Cerebellum (tissue), 5 donors: ENCODE measurements around a stretch of chr18.

GRCh38 chr18:47716598-47717166 lies 213.8 kb downstream of the SMAD2 start:
- PRO-cap, 3 experiments = no peak in any of the 3 experiments
- RAMPAGE, long total RNA = no peak

GRCh38 chr18:47756360-47756787 lies 174.1 kb downstream of the SMAD2 start:
- PRO-cap, 3 experiments = no peak in any of the 3 experiments
- RAMPAGE, long total RNA = no peak

DNA sequence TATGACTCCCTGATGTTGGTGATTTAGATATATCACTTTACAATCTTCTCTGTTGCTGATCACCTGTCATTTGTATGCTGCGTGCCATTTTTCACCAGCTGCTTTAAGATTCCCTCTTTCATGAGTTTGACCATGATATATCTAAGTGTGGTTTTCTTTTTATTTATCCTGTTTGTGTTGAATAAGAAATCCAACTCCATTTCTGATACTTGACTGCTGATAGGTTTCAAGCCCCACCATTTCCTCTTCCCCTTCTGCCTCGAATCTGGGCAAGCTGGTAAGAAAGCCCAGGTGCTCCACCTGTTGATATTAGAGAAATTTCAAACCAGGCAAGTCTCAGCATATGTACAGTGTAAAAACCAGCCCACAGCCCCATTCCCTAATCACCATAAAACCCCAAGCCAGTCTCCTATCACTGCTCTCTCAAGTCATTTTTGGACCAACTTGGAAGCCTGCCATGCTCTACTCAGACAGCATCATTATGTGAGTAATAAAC lies 46.7 kb downstream of the SMAD2 start:
- PRO-cap, 3 experiments = no peak in any of the 3 experiments
- RAMPAGE, long total RNA = no peak

DNA sequence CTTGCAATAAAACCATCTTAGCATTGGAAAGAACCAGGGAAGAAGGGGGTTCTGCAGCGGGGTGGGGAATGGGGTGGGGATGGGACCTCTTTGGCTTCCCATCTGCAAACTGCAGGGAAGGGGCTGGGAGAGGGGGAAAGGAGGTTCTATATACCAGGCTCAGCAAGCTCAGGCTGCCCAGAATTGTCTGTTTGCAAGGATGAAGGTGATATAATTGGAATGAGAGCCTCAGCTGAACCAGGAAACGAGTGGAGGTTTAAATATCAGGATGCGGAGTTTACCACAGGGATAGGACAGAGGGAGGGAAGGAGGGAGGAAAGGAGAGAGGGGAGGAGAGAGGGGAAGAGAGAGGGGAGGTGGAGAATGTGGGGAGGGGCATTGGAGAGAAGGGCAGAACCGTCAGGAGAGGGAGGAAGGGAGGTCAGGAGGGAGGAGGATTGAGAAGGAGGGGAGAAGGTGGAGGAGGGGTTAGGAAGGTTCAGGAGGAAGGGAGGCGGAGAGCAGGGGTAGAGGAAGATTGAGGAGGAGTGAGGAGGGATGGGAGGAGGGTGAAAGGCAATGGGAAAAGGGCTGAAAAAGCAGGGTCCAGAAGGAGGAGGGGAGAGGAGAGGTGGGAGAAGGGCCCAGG lies 176.4 kb upstream of the SMAD2 start:
- PRO-cap, 3 experiments = no peak in any of the 3 experiments
- RAMPAGE, long total RNA = no peak

- PRO-cap, 3 experiments = no peak in any of the 3 experiments
- RAMPAGE, long total RNA = no peak
Observed at GRCh38 chr18:48136120-48136355, 205.6 kb upstream of the SMAD2 start.

DNA sequence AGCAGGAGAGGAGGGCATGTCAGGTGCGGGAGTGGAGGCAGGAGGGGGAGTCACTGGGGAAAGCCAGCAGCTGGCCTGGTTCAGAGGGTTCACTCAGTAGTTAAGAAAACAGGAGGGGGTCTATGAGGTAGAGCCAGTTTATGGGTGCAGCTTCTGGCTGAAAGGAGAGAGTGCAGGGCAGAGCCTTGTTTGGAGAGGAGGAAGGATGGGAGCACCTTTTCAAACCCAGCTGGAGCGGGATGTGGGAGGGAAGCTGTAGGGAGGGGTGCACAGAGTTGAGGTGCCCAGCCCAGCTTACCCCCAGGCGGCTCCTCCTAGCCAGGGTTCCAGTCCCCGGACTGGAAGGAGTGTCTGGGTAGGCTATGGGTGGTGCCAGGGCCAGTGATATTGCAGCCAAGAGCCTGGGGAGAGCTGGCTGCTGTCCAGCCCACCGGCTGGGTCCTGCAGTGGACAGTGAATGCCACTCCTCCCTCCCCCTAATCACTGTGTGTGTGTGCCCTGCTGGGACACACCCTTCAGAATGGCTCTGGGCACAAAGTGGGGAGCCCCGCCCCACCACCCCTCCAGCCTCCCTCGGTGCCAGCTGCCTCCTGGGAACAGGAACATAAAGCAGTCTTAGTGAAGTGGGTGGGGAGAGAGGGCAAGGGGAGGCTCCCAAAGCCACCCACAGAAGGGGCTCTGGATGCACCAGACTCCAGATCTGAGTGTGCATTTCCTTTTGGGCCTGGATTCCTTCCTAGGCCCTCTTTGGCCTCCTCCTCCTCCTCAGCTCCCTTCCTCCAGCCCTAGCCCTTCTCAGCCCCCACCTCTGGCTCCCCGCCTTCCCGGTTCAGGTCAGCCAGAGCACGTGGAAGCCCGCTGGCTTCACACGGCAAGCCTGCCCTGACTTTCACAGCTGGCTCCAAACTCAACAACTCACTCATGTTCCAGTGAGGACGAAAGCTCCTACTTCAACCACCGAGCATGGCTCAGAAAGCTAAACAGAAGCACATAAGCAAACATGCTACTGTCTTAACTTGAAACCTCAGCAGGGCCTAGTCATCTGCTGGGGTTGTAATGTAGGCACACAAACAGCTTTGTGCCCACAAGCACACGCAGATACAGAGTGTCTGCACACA lies 209.0 kb upstream of the SMAD2 start:
- PRO-cap, 3 experiments = no peak in any of the 3 experiments
- RAMPAGE, long total RNA = no peak

- PRO-cap, 3 experiments = no peak in any of the 3 experiments
- RAMPAGE, long total RNA = no peak
Observed at GRCh38 chr18:48164979-48165923, 234.8 kb upstream of the SMAD2 start.

GRCh38 chr18:48167810-48168257 lies 237.4 kb upstream of the SMAD2 start:
- PRO-cap, 3 experiments = no peak in any of the 3 experiments
- RAMPAGE, long total RNA = no peak

DNA sequence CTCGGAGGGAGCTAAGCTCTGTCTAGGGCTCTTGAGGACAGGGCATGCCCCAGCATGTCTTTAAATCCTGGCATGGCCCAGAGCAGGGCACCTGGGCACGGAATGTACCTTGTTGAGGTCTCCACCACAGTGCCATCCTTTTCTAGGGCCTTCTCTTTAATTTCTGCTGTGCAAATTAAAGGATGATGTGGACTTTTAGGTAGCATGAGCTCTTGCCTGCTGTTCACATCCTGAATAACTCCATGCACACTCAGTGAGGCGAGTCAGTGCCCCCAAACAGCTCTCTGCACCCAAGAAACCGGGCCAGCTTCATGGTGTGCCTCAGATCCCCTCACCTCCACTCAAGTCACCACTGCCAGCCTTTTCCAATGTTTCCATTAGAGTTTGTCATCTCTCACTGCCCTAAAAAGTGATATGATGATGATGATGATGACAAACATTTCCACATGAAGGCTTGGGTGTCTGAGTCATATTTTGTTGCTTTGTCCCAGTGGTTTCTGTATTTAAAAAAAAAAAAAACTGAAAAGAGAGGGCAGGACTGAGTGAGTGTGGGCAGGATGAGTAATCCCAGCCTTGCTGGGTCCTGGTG lies 78.9 kb downstream of the ZBTB7C start:
- PRO-cap, 3 experiments = no peak in any of the 3 experiments
- RAMPAGE, long total RNA = no peak

DNA sequence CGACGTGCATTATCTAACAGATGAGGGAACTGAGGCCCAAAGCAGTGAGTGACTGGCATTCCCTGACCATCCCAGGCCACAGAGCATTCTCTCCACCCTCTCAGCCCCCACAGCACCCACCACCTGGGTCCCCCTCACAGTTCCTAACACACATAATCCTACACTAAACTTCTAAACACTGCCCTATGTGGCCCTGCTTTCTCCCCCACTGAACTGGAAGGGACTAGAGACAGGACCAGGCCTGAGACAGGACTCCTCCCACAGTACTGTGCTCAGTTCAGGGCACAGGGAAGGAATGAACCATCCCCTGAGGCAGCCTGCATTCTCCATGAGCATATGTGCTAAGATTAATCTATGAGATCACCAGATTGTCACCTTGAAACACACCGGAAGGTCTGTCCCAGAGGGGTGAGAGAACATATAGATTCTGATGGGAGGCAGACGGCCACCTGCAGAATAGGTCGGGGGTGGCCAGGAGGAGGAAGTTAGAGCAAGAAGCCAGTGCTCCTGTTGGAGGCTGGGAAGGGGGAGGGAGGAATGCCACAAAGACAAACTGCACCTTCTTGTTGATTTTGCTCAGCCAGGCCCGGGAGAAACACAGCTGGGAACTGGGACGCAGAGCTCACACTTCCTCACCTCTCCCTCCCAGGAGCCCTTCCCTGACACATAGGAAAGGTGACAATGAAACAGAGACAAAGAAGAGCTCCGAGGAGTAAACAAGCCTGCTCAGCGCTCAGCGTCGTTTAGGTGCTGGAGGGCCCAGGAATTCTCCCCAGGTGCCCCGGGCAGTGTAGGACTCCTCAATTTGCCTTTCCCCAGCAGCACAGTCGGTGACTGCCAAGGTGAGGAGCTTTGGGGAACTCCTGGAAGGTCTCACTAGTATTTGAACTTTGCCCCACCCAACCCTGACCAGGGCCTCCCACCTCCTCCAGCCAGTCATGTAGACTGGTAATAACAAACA lies 52.1 kb downstream of the ZBTB7C start:
- PRO-cap, 3 experiments = no peak in any of the 3 experiments
- RAMPAGE, long total RNA = no peak

DNA sequence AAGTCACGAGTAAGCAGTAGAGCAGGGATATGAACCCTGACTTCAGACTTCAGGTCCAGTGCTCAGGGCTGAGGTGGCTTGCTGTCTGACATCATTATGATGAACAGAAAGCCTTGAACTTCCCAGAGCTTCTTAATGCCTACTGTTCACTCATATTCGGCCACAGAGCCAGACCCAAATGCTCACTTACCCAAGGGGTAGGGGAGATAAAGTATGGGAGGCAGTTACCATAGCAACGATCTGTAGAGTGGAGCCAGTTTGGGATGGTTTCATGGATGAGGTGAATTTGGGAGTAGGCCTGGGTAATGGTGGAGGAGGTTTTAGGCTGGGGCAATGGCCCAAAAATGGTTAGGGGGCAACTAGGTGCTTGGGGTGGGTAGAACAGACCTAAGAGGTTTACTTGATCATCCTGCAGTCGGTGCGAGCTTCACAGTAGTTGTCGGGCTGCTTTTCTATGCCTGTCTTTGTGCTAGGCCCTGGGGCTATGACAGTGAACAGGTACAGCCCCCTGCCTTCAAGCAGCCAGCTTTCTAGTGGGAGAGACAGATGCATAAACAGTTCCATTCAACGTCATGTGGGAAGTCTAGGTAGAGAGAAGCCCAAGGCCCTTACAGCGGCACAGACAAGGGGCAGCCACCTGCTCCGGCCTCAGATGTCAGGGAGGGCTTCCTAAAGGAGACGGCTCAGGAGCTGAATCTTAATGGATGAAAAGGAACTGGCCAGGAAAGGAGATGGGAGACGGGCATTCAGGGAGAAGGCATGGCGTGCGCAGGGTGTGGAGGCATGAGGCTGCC lies 5.7 kb downstream of the CTIF start:
- PRO-cap, 3 experiments = no peak in any of the 3 experiments
- RAMPAGE, long total RNA = no peak

DNA sequence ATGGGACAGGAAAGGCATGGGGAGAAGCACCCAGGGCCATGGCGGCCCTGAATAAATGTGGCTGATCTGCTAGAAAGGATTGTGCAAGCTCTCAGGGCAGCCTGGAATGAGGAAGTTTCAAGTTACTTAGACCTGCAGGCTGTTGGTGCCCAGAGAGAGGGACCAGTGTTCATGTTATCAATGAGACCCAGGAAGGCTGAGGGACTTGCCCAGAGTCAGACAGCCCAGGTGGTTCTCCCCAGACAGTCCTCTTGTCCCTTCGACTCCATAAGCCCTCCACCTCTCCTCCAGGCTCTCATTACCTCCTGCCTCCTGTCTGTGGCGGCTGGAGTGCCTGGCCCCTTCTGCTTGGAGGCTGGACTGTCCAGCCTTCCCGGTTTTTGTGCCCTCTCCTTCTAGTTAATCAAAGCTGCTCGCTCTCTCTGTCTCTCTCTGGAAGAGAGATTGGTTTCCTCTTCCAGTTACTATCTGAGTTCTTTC lies 123.4 kb downstream of the CTIF start:
- PRO-cap, 3 experiments = no peak in any of the 3 experiments
- RAMPAGE, long total RNA = no peak

- PRO-cap, 3 experiments = no peak in any of the 3 experiments
- RAMPAGE, long total RNA = no peak
Observed at GRCh38 chr18:48687735-48688074, 148.9 kb downstream of the CTIF start.

GRCh38 chr18:48767203-48768039 lies 183.3 kb downstream of the SMAD7 start:
- PRO-cap, 3 experiments = no peak in any of the 3 experiments
- RAMPAGE, long total RNA = no peak

DNA sequence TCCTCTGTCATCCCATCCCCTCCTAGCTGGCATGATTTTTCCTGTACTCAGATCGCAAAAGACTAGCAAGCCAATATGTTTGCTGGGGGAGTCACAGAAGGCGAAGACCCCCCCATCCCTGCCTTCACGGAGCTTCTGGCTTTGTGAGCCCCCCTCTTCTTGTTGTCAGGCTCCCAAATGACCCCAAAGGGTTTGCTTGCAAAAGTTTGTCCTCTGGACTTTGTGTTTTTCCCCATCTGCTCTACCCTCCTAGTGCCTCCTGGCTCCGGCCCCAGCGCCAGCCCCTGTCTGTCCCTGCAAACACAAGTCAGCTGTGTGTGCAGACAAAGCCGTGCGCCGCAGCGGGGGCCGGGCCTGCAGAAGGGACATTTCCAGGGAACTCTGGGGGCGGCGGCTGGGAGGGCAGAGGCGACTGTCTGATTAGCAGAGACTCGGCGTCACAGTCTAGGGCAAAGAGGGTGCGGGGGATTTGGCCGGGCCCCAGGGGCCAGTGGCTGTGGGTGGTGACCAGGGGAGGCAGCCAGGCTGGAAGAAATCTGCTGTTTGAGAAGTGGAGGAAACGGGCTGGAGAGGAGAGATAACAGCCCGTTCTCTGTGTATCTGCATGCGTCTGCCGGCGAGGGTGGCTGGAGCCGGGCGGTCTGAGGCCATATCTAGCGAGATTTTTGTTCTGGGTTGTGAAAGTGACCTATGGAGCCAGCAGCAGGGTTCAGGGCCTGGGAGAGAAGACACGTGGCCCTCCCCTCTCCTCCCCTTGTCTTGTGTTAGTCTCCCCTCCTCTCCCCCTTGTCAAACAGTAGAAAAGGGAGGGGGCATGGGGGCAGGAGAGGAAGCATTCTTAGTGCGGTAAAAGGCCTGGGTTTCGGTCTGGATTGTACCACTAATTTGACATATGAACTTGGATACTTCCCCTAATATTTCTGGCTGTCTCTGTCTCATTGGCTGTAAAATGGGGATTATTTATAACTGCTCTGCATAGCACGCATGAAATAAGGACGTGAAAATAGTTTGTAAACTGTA lies 169.5 kb downstream of the SMAD7 start:
- PRO-cap, 3 experiments = no peak in any of the 3 experiments
- RAMPAGE, long total RNA = no peak

GRCh38 chr18:48878264-48878791 lies 72.4 kb downstream of the SMAD7 start:
- PRO-cap, 3 experiments = no peak in any of the 3 experiments
- RAMPAGE, long total RNA = no peak

- PRO-cap, 3 experiments = no peak in any of the 3 experiments
- RAMPAGE, long total RNA = no peak
Observed at GRCh38 chr18:48924343-48925422, 26.1 kb downstream of the SMAD7 start.

- PRO-cap, 3 experiments = no peak in any of the 3 experiments
- RAMPAGE, long total RNA = no peak
Observed at GRCh38 chr18:48974675-48975171, 24.0 kb upstream of the SMAD7 start.

DNA sequence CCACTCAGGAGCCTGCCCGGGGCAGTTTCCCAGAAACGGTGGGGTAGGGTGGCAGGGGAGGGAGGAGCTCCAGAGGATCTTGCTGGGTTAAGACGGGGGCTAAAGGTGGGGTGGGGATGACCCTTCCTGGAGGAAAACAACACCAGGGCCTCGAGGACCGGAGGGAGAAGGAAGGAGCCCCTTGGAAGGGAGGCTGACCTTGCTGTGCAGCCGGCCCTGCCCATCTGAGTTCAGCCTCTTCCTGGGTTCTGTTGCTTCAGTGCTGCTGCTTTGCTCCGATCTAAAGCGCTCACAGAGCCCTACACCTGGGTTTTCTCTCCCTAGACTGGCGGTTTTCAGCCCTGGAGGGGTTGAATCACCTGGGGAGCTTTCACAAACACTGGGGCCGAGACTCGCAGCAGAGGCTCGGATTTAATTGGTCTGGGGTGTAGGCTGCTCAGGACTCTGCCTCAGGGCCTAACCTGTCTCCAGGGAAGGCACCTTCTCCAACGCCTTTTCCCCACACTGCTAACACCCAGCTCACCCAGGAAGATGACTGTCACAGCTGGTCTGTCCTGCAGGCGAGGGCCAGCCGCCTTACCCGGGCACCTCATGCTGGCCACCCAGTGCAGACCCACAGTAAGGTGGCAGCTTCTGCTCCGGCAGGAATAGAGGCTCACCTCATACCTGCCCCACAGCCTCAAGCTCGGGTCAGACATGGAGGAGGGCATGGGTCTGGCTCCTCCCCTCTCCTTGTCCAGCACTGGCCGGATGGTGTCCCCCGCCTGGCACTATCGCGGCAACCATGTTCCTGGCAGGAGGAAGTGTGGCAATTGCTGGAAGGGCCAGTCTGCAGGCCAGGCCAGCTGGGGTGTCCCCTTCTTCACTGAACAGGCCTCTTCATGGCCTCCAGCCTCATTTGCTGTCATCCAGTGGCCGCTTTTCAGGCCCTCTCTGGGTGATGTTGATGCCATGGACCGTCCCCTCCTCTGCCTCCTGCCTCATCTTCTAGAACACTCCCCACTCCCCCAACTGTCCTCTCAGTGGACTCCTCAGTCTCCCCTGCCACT lies 41.1 kb upstream of the SMAD7 start:
- PRO-cap, 3 experiments = no peak in any of the 3 experiments
- RAMPAGE, long total RNA = no peak

- PRO-cap, 3 experiments = no peak in any of the 3 experiments
- RAMPAGE, long total RNA = no peak
Observed at GRCh38 chr18:49016909-49017681, 66.3 kb upstream of the SMAD7 start.